ENCODE measurements around the genes POU1F1 and OR5K1.

DNA sequence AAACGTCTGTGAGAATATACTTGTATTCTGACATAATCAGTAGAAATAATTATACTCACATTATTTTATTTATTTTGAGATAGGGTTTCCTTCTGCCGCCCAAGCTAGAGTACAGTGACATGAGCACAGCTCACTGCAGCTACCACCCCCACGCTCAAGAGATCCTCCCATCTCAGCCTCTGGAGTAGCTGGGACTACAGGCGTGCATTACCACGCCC is 830 bp upstream of the VGLL3 start:
- PRO-cap = no peak

DNA sequence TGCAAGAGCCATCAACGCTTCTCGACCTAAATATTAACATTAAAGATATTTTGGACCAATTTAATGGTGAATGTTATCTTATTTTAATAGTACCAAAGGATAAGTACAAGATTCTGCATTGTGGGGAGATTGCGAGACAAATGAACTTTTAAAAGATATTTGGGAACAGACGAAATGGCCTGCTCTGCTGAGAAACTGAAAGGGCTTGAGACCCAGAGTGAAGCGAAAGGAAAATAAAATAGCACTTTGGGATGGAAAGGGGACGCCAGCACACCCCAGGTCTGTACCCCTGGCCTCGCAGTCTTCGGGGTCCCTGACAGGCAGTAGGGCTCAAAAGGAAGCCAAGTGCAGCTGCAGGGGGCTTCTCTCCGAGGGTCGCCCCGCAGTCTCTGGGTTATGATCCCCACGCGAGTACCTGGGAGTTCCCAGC is 97.6 kb upstream of the VGLL3 start:
- PRO-cap = no peak

DNA sequence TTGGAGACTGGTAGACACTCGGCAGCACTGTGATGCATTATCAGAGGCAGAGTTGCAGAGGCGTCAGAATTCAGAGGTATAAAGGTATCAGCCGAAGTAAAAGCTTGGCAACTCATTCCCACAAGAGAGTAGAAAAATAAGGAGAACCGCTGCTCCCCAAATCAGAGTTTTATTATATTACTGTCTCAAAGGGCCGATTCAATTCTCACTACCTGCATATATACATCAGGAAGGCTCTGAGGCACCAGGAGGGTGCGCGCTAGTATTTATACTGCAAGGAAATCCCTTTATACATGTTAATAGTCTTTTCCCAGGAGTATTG is at the start of gene POU1F1:
POU1F1 (minus strand) TSS at position 238 of the 322 bp plus-strand sequence.
- PRO-cap = no peak

DNA sequence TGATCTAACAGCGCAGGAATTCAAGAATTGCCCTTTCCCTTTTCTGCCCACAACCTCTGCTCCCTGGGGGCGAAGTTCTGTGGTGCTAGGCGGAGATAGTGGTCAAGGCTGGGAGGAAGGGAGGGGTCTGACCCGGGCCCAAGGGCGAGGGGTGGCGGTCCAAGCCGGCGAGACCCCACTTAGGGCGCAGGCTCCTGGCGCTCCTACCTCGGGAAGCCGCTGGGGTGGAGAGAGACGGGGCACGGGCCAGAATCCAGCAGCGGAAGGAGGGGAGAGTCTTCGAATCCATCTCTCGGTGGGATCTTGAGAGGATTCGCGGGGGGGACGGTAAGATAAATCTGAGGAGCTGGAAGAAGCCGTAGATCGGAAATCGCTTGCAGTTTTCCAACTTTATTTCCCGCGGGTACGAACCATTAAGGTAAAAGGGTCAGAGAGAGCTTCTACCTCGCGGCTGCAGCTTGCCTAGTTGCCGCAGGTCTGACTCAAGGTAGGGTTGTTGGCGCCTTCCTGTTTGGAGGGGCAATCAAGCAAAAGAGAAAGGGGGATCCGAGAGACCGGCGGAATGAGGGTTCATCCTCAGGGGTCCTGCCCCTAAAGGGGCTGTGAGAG is 604 bp downstream of the HTR1F start:
- PRO-cap = no peak

DNA sequence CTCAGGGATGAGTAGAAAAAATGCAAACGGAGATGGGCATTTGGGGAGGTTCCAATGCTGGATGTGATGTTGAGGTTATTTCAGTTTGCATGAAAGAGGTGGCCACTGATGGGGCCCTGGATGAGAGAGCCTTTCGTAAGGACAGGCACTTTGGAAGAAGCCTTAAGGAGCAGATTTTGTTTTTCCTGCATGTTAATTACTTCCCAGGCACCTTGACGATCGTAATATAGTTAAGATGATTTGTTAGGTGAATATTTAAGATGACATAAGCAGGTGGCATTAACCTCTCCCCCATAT is 1.1 kb downstream of the HTR1F start:
- PRO-cap = no peak

DNA sequence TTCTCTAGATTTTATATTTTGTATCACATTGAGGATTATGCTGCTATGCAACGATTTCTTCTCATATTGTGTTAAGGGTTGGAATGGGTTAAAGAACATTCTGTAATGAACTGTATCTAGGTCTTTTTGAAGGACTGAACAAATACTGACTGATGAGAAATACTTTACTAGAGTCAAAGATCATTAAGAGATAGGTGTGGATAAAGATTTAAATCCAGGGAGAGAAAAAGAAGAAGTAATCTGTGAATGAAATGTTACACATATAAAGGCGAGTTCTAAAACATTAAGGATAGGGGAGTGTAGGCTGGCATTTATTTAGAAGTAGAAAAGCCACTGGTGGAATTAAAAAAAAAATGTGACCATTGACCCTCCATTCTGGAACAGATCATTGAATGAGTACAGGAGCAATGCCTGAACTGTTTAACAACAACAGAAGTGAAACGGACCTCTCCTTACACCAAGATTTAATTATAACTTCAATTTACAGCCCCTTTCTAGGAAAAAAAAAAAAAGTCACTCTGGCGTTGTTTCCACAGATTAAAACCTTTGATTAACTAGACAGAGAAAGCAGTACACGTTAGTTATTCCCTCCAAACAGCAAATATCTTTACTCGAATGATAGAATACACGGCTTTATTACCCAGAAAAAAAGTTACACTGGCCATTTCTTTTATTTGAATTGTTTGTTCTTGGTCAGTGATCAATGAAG is 39.1 kb downstream of the PROS1 start:
- PRO-cap = no peak

DNA sequence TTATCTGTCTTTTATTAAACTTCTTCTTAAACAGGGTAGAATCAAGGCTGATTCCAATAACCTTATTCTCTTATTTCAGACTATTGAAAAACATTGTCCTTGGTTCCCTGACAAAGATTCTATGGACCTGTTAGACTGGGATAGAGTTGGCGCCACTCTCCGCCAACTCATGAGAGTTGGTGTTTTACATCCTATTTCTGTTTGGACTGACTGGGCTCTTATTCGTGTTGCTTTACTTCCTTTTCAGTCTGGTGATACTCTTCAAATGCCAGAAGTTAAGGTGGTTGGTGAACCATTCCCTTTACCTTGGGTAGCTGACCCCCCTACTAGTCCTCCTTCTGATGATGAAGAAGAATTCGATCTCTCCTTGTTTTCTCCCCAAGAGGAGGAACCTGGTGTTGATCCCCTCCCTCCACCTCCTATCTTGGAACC is 585.4 kb downstream of the NSUN3 start:
- PRO-cap = no peak

DNA sequence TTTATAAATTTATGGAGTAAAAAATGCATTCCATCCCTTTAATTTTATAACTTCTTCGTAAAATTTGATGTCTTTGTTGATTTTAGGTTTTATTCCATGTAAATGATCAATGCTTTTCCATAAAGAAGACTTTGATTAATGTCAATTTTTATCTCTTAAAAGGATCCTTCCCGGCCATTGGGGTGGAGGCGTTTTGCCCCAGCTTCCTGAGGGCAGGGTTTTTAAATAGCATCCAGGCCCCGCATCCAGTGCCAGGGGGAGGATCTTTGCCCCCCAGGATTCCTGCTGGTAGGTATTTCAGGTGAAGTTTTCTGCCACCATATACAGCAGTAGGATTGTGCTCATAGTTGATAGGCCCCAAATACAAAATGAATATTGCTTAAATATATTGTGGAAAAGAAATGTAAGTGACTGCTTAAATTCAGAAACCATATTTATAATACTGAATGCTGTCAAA is 172.1 kb upstream of the ARL6 start:
- PRO-cap = no peak

DNA sequence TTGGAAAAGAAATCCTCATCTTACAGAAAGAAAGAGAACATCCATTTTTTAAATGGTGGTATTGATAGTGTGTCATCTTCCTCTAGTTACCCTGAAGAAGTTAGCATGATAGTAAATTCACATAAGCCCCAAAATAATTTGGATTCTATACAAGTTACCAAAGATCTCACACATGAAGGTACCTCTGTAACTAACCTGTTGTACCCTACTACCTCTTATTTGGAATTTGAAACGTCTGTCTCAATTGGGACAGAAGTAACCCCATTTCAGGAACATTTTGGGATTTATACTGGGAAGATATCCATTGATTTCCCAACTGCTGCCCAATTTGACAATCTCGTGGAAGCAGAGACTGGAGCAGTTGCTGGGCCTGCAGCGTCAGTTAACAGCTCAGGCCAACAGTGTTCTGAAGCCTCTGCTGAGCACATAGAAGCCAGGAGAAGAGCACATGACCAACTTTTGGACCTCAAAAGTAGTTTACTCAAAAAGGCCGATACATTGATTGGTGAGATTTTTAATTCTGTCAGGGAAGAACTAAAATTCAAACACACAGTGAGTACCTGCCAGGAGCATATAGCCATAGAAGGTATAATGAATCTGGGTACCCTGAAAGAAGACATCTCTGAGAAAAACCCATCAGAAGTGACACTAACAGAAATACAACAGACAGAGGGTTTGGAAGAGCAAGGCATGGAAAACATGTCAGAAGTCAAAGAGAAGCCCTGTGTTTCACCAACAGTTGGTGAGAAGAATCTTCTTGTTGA is 52.7 kb downstream of the CRYBG3 start:
- PRO-cap = no peak

- PRO-cap = no peak
Measured at GRCh38 chr3:98462865-98463422, at the start of gene OR5K1. Gene OR5K1, plus strand, starts transcription at chr3:98463201.

GRCh38 chr3:98555658-98556937 is 24.3 kb downstream of the GPR15 start:
- PRO-cap = no peak

DNA sequence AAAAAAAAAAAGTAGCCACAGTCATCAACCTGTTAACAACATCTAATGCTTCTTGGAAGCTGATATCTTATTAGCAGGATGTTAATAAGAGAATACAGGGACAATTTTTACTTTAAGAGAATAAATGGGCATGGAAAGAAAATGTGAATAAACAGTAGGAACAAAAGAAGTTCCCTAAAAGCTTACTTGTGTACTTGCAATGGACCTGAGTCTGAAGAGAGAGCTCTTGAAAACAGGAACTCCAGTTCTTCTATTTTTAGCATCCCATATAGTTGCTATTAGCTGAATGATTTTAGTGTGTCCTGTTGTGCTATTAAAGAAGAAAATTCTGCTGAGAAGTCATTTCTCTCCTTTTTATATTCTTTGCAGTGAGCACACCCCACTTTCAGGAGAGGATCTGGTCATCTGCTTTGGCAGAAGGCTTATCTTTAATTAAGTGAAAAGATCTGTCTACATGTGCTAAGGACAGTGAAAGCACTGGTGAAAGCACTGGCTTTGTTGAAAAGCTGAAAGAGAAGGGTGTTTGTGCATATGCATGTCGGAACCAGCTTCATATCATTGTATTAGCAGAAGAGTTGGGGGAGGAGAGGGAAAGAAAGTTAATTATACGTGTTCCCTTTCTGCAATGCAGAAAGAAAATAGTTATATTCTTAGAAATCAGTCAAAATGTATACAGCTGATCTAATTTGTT is 1.4 kb upstream of the ST3GAL6 start:
- PRO-cap = no peak

DNA sequence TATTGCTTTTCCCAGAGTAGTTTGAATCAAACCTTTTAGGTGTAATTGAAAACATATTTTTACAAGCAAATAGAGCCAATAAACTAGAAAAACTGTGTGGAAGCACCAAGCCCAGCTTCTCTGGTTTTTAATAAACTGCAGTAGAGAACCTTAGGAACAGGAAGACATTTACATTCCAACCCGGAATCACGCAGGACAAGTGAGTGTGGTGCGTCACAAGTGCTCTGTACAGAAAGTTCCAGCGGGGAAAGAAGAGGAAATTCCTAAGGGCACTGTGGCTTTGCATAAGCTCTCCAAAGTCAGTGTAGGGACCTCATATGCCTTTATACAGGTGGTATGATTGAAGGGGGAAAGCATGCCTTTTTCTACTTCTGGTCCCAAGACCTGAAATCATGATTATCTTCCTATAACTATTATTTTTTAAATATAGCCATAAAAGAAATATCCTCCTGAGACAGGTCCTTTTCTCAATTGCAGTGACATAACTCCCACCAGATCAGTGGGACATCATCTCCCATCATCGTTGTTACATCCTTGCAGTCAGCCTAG is 21.6 kb downstream of the COL8A1 start:
- PRO-cap = no peak

GRCh38 chr3:99789168-99789589 is 28.5 kb upstream of the CMSS1 start:
- PRO-cap = no peak

- PRO-cap = bidirectional peak, plus-strand start at chr3:99817563, minus-strand start at chr3:99817475
Measured at GRCh38 chr3:99816944-99817640, 570 bp upstream of the CMSS1 start.

GRCh38 chr3:99843552-99844167 is 26.0 kb downstream of the CMSS1 start:
- PRO-cap = no peak

GRCh38 chr3:100032201-100032658 is 82.1 kb downstream of the FILIP1L start:
- PRO-cap = no peak

GRCh38 chr3:100125344-100125852 is 11.1 kb upstream of the FILIP1L start:
- PRO-cap = no peak

DNA sequence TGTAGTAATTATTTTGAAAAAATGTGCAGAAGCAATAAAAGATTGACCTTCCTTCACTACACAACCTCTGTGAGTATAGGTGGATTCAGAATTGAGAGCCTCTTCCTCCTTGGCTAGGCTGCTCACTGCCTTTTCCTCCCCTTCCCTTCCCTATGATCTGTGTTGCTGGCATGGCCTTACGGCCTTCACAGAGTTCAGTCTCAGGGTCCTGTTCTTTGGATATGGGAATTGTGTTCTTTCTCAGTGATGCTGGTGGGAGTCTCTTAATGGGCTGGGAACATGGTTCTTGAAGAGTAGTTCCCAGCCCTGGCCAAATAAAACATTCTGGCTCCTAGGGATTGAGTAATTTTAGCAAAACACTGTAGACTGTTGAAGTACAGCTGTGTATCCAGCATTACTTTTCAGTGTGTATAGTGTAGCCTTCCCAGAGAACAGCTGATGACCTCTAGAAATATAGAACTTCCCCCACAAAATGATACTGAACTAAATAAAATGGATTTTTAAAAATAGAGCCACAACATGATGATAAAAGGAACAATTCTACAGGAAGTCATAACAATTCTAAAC is 22.6 kb upstream of the FILIP1L start:
- PRO-cap = no peak

DNA sequence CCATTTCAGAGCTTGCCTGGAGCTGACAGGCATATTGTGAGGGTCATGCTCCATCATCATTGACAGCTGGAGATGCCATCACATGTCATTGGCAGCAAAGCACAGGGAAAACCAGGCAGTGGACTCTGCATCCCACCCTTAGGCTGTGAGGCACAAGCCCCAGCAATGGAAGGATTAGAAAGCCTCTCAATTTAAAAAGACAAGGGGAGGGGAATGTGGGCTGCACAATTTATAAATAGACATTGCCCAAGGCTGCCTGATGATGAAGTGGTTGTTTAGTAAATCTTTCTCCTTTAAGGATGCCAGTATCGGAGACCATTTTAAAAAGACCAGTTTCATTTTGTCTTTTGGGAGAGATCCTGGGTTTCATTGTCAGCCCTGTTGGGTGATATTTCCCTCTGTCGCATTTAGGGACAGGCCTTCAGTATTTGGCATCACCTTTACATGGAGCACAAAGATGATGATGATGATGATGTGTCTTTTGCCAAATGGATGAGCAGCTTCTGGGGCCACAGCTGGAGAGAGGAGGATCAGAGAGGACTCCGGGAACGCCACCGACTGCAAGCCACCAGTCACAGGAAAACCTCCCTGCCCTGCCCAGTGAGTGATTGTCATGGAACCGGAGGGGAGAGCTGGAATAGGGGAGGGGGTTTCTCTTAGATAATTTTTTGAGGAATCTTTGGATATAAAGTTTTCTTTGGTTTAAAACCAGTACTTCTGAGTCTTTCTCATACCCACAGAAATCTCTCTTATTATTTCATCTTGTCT is 28.1 kb downstream of the LNP1 start:
- PRO-cap = no peak